Retinal pigment epithelial cell (primary cell): ENCODE data around the gene AGAP1.

- RRBS: no CpG with 5 or more reads among the region's 9 CpGs
Measured at GRCh38 chr2:234252674-234253156, 202.2 kb downstream of the SPP2 start.

- RRBS: no CpG with 5 or more reads among the region's 7 CpGs
Measured at GRCh38 chr2:234454298-234454999, 42.4 kb downstream of the ARL4C start.

DNA sequence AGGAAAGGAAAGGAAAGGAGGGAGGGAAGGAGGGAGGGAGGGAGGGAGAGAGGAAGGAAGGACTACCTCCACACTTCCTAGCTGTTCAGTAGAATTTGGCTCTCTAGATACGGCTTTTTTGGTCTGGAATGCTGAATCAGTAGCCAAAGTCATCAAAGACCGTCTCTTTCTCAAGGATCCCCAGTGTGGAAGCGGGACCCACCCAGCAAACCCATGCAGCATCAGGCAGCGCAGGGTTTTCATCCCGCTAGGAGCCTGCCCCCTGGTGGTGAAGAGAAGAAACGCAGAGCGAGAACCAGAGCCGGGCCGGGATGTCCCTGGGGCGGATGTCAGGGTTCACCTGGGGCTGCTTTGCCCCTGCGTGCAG, 48.0 kb upstream of the ARL4C start:
- RRBS: no CpG with 5 or more reads among the region's 11 CpGs

DNA sequence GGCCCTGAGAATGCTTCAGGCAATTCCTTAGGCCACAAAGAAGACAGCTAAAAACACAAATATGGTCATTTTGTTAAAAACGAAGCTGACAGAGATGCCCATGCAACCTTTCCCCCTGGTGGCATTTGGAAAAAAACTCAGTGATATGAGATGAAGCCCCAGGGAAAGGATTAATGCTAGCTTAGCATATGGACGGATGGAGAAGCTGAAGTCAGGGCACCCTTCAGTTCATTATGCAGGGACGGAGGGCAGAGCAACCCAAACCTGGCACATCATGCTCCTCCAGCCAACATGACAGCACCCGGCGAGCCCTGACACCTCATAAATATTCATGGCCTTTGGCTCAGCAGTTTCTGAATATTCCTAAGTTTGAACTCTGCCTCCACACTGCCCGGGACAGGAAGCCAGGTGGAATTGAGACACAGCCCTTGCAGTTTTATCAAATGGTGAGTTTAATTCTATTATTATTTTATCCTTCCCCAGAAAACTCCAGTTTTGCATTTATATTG, 87.4 kb upstream of the SH3BP4 start:
- RRBS: 93% methylated on average over 3 of the region's 6 CpGs

GRCh38 chr2:234974662-234975441, 23.0 kb downstream of the SH3BP4 start:
- RRBS: no CpG with 5 or more reads among the region's 28 CpGs

GRCh38 chr2:234991979-234992317, 40.1 kb downstream of the SH3BP4 start:
- RRBS: no CpG with 5 or more reads among the region's 8 CpGs

- RRBS: no CpG with 5 or more reads among the region's 9 CpGs
Measured at GRCh38 chr2:234996602-234996980, 44.8 kb downstream of the SH3BP4 start.

DNA sequence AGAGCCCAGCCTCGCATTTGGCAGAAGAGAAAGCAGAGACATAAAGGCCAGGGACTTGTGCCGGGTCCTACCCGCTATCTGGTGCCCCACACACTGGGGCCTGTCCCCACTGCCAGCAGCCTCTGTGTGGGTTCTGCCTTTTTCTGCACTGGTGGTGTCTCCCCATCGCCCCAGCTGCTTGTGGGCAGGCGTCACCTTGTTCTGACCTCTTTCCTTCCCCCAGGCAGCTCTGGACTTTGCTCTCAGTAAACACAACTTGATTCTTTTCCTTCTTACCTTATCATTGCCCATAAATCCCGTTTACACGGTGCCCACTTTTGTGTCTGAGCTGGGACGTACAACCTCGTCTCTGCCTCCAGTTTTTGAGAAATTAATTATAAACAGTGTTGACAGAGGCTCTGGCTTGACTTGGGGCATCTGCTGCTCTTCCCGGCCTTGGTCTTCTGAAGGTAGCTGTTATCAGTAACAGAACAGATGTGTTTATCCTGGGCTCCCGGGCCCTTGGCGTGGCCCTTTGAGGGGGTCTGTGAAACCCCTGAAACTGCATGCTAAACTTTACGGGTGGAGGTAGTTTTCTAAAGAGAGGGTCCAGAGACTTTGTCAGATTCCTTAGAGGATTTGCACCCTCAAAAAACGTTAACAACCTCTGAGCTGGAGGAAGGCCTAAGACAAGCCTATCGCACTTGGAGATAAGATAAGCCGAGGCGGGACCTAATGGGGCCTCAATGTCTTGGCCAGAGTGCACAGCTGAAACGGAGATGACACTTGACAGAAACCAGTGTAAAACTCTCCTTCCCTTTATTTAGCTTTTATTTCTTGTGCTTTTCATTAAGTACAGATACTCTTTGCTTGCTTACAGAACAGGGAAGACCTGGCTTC, 49.1 kb downstream of the SH3BP4 start:
- RRBS: no CpG with 5 or more reads among the region's 18 CpGs

DNA sequence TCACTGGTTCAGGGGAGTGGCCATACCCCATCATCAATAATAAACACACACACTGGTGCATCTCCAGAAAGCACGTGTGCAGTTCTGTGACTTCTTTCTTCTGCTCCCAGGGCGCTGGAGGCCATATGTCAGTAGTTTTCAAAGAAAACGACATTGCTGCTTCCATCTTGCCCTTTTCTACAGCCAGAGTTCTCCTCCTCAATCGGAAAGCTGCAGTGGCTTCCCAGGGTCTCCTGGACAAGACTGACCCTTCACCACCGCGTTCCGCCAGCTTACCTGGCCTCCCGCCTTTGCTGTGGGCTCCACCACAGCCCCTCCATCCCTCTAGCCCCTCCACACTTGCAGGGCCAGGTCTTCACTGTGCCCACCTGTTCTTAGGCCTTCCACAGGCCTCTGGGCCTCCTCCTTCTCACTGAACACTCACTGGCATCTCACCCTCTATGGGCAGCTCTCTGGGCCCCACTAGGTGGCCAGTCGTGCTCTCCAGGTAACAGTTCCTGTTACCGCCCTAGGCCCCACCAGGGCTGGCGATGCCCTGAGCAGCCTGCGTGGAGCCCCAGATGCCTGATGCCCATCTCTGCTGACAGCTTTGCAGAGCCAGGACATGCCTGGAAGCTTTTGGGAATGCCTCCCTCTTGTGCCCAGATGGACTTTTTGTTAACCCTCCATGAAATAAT, 79.6 kb downstream of the SH3BP4 start:
- RRBS: no CpG with 5 or more reads among the region's 12 CpGs

GRCh38 chr2:235343381-235343723, 150.5 kb upstream of the AGAP1 start:
- RRBS: no CpG with 5 or more reads among the region's 5 CpGs

DNA sequence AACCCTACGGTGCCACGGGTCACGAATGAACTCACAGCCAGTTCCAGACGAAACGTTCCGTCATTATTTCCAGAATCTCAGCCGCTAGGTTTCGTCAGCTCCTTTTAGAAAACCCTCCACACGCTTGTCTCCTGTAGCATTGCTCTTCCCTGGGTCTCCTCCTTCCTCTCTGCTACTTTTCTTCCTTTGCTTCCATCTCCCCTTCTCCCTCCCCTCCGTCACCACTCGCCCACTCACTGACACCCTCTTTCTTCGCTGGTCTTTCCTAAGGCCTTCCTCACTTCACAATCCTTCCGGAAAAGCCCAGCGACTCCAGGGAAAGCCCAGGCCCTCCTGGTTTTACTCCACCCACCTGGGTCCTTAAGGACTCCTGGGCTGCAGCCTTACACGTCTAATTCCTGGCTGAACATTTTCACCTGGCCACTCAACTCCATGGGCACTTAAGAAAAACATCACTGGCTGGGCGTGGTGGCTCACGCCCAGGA, 119.3 kb upstream of the AGAP1 start:
- RRBS: no CpG with 5 or more reads among the region's 17 CpGs

- RRBS: no CpG with 5 or more reads among the region's 5 CpGs
Measured at GRCh38 chr2:235378204-235378798, 115.5 kb upstream of the AGAP1 start.

GRCh38 chr2:235386349-235386682, 107.5 kb upstream of the AGAP1 start:
- RRBS: no CpG with 5 or more reads among the region's 4 CpGs

DNA sequence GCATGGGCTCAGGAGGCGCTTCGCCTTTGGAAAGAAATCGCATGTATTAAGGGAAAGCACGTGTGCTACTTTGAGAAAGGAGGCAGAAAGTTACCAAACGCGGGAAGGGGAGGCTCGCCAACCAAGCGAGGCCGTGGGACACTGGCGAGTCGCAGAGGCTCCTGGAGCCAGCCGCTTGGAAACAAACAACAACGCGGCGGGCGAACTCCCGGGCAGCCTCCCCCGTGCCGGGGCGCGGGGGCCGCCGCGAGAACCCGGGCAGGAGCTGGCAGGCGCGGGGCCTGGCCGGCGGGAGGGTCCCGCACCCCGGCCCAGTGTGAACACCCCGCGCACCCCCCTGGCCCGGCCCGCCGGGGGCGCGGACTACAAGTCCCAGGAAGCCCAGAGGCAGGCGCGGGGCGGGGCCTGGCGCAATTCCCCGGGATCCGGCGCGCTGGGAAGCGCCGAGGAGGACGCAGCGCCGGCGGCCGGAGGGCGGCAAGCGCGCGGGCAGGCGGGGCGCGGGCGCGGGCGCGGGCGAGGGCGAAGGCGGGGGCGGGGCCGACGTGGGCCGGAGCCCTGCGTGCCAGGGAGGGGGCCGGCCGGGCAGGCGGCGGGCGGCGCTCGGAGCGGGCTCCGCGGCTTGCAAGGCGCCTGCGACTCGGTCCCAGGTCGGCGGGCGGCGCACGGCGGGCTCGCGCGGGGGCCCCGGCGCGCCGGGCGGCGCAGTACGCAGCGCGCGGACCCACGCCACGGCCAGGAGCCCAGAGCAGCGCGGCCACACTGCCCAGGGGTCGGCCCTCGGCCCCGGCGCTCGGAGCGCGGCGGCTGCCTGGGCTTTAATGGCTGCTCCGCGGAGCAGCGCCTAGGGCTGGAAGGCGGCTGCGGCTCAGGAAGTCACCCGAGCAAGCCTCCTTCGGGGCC, at the start of gene AGAP1:
TSS of gene AGAP1 (plus strand) at position 553 of the 903 bp plus-strand sequence.
- RRBS: under 1% methylated on average over 52 of the region's 123 CpGs

GRCh38 chr2:235596747-235597353, 103.0 kb downstream of the AGAP1 start:
- RRBS: no CpG with 5 or more reads among the region's 12 CpGs

GRCh38 chr2:235607252-235608045, 113.6 kb downstream of the AGAP1 start:
- RRBS: no CpG with 5 or more reads among the region's 15 CpGs

DNA sequence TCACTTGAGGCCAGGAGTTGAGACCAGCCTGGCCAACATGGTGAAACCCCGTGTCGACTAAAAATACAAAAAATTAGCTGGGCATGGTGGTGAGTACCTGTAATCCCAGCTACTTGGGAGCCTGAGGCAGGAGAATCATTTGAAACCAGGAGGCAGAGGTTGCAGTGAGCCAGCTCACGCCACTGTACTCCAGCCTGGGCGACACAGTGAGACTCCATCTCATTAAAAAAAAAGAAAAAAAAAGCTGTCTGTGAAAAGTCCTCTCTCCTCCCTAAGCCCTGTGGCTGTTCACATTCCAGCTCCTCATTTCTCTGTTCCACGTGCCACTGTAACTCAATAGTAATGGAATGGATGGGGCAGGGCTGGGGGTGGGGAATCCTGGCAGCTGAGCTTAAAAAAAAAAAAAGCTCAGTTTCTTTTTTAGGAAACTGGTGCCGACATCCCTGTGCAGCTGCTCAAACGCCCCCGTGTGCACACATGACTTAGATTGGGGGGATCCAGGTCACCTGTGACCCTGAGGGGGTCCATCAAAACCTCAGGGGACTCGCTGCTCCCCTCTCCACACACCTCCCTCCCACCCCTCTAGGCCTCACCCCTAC, 255.2 kb downstream of the AGAP1 start:
- RRBS: no CpG with 5 or more reads among the region's 9 CpGs

GRCh38 chr2:235824899-235825310, 331.1 kb downstream of the AGAP1 start:
- RRBS: no CpG with 5 or more reads among the region's 6 CpGs

GRCh38 chr2:235940248-235940934, 227.8 kb downstream of the GBX2 start:
- RRBS: no CpG with 5 or more reads among the region's 11 CpGs

DNA sequence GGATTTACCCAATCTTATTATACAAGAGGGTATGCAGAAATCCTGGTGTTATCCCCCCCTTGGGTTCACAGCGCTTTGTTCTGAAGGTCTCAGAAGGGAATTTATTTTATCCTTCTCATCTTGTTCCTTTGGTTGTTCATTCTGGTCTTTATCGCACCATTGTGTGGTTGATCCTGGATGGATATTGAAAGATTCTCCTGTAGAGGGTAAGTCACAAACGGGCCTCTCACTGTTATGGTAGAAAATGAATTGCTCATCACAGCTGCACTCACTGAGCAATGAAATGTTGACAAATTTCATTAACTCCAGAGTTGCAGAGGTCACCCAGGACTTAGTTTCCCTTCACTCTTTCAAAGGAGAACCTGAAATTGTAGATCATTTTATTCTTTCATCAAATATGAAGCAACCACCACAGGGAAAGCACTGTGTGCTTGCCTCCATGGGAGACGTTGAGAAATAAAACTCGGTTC, 193.7 kb downstream of the GBX2 start:
- RRBS: no CpG with 5 or more reads among the region's 5 CpGs